Measurements from ENCODE around the genes ATP13A3 and LSG1.

DNA sequence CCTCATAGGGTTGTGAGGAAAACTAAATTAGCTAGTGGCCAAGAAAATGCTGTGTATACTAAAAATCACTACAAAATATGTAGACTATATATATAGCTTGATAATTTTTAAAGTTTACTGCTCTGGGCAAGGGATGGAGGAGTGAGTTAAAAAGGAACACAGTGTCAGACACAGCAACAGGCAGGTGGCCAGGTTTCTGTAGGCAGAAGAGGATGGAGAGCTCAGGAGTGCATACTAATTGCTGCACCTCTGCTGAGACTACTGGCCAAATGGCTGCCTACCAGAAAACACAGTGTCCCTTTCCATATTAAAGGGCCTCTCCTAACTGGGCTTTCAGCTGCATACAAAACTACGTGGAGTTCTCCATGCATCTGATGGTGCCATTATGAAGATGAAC is 1.9 kb downstream of the ATP13A4 start:
- PRO-cap = no peak

GRCh38 chr3:193829699-193830267 is 236.8 kb downstream of the OPA1 start:
- PRO-cap = no peak

- PRO-cap = no peak
Measured at GRCh38 chr3:194035377-194035798, 100.6 kb upstream of the HES1 start.

DNA sequence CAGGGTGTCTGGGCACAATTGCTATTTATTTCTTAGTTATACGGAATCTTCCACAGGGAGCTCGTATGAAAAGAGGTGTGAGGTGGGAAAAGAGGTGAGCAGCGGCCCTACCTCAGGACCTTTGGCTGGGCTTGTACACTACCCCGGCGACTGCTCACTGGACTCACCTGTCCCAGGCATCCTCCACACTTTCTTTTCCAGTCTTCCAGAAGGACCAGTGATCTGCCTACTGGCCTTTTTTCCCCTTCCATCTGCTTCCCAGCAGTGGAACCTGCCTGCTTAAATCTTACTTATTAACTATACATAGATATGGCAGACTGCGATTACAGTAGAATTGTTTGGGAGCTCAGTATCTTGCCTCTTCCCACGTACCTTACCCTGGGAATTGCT is 11.9 kb upstream of the HES1 start:
- PRO-cap = no peak

GRCh38 chr3:194138205-194138590 is 2.2 kb downstream of the HES1 start:
- PRO-cap = no peak

DNA sequence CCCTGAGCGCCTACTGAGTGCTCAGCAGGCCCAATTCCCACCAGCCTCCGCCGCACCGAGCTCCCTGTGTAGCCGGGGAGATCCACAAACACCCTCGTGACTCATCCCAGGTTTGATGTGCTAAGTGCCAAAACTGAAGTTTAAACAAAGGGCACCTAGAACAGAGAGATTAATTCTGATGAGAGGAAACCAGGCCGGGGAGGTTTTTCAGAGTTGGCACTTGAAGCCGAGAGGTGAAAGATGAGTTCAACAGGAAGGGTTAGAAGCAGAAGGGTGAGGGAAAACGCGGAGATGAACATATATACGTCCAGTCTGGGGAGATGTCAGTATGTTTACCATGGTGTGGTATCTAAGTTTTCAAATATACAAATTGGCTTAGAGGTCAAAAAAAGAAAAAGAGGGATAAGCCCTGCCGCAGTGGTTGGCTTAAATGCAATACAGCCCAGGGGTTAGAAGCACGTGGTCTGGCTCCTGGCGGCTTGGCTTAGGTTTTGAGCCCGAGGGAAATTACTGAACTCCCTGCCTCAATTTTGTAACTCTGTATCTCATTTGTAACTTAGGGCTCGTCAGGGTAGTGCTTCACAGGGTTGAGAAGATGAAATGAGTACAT is 6.2 kb downstream of the HES1 start:
- PRO-cap = unidirectional peak, minus-strand start at position 70 of the sequence

DNA sequence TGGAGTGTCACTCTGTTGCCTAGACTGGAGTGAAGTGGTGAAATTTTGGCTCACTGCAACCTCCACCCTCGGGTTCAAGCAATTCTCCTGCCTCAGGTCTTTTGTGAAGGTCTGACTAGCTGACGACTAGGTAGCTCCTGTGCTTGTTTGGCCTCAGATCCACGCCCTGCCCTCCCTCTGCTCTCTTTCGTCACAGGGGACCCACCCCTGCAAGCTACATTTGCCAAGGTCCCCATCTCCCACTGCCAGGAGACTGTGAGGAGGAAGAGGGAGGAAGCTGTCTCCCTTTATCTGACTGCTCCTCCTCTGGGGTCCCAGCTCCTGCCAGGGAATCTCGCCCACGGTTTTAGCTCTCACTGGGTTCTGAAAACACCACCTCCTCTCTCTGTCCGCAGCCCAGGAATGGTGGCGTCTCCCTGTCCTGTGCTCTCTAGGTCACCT is 83.8 kb downstream of the CPN2 start:
- PRO-cap = no peak

DNA sequence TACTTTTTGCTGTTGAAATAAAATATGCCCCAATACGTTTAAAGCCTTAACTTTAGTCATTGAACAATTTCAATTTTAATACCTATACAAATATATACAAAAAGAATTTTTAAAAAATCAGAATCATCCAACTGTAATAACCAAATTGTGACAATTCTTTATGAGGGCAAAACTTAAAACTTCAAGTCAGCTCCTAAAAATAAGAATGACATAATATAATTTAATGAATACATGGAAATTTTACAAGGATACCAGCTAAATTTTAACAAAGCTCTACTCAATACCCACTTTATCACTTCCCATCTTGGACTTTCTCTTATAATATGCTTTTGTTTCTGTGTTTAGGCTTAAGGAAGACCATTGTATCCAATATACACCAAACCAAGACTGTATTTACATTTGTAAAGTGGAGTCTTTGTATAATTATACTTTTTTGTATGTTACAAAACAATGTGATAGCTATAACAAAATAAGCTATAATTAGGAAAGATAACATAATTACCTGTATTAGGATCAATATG is 16.9 kb downstream of the ATP13A3 start:
- PRO-cap = no peak

- PRO-cap = no peak
Measured at GRCh38 chr3:194476005-194476486, 10.8 kb downstream of the ATP13A3 start.

DNA sequence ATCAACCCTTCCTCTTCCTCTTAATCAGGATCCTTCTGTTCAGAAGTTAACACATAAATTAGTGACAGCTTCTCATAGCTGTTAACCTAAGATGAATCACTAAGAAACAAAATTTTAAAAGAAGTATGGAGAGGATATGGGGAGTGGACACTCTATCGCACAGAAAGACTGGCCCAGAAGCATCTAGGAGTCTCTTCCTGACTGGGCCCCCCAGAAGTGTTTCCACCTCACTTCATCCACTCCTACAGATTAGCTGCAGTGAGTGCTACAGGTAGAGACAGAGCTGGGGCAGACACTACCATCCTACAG is 9.3 kb downstream of the ATP13A3 start:
- PRO-cap = no peak

DNA sequence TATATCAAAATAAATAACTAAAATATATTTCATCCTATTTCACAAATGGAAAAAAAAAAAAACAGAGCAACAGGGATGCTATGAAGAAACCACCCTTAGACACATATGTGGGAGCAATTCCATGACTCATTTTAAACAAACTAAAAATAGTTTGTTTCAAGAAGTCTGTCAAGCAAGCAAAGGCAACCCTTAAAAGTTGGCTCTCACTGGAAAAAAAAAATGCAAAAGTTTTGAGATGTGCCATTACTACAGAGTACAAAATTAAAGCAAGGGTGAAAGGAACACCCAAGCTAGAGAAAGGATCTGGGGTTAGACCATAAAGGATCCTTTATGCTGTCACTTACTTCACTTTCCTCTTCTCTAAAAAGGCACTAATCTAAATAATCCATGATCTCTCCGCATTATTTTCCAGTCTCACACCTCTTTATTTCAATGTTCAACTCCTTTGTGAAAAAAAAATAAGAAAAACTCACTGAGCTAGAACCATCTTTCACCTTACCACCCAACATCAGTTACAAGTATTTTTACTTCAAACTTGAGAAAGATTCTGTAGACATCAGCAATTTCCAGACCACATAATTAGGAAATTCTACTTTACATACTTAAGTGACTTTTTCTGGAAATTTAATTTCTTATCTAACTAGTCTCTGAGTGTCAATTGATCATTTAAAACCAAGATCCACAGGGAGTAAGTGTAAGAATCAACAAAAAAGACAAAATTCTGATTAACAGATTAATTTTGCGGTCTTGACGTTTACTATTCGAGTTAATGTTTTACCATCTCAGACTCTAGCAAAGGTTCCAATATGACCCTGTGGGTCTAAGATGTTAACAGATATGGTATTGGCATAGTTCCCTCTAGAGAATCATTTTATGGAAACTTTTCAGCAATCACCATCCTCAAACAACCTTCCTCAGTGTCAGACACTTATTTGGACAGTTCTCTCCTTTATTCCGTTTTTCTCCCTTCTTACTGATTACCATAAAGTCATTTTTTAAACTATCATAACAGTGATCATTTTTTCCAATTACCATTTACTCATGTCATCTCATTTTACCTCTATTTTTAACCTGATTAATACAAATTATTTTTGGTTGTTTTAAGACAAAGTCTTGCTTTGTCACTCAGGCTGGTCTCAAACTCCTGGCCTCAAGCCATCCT is 5.2 kb downstream of the ATP13A3 start:
- PRO-cap = no peak

GRCh38 chr3:194486671-194487085 is at the start of gene ATP13A3:
Gene ATP13A3, minus strand, starts transcription at chr3:194487002.
- PRO-cap = unidirectional peak, minus-strand start at chr3:194486696; unidirectional peak, minus-strand start at chr3:194486721; bidirectional peak, plus-strand start at chr3:194487159, minus-strand start at chr3:194487002

GRCh38 chr3:194497701-194498175 is 10.9 kb upstream of the ATP13A3 start:
- PRO-cap = no peak

- PRO-cap = no peak
Measured at GRCh38 chr3:194594471-194595072, 38.6 kb downstream of the TMEM44 start.

DNA sequence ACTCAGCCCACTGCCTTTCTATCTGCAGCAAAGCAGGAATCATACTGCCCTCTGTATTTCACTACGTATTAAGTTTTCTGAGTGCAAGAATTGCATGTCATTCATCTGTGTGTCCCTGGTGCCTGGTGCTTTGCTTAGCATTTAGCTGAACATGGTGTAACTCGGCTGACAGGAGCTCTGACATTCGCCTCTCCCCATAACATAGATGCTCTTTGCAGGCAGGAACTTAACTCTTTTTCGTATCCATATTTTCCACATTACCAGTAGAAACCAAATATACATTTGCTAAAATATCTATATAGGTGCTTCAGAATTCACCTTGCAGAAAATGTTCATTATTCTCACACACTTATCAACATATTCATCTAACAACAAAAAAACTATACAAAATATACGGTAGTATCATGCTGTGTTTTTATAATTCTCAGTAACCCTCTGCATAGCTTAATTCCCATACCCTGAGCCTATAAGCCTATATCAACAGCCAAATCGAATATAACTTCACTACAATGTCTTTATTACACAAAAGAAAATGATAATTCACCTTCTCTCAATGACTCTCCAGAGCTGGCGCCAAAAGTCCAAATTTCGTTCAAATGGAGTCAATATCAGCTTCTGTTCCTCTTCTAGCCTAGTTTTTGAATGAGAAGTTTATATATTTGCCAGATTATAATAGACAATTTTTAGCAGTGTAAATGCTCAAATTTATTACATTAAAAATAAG is 6.8 kb downstream of the LSG1 start:
- PRO-cap = no peak

DNA sequence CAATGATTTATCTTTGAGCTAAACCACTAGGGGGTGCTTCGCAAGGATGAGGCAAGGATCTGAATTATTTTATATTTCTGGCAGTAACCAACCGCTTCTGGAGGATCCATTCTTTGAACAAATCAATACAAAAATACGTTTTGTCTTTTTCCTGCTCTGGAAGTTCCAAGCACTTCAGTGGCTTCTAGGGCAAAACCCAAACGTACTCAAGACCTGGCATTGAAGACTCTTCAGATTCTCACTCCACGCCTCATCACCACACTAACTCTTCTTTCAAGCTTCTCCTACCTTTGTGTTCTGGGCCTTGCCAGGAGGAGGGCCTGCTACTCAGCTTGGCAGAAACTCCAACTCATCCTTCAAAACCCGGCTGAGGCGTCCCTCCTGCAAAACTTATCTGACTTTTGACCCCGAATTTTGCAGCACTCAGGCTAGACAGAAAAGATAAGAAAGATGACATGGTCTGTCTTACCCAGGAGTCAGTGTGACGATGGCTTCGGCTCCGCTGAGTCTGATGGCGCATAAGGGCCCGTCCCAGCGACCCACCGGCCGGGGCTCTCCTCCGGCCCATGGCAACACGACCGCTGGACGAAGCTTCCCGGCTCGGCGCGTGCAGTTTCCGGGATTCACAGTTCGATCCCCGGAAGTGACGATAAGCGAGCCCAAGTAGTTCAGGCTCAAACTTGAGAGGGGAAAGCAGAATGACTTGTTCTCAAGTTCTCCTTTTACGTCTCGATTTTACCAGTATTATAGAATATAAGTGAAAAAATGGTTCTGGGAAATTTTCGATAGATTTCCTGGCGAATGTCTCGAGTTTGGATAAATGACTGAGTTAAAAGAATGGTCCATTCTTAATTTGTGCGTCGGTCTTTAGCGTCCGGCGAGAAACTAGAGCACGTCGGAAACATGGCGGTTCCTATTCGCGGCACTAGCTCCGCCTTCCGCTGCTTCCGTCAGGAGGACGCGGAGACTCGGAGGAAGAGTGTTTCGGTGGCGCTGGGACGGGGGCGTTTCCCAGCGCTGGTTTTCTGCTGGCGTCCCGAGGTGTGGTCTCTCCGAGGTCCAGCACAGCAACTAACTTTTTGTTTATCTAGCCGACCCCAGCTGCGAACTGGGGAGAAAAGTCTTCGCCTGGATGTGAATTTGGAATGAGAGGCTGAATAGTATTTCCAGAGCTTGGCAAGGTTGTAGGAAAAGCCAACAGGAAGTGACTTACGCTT is at the start of gene LSG1:
TSS of gene LSG1 (minus strand) at position 597 of the 1,217 bp plus-strand sequence.
- PRO-cap = bidirectional peak, plus-strand start at position 1,014 of the sequence, minus-strand start at position 597 of the sequence

GRCh38 chr3:195188085-195188606 is 82.8 kb downstream of the XXYLT1 start:
- PRO-cap = no peak

DNA sequence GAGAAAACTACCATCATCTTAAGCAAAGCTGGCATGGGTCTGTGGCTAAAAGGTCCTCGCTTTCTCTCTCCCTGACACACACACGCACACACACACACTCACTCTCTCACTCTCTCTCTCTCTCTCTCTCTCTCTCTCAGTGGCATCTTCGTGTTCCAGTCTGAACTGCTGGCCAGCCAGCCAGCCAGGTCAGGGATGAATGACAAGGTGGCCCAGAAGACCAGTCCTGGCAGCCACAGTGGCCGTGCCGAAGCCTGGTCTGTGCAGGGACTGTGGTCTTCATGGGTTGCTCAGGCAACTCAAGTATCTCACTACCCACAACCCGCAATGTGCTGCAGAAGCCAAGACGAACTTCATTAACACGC is 66.6 kb downstream of the XXYLT1 start:
- PRO-cap = no peak

DNA sequence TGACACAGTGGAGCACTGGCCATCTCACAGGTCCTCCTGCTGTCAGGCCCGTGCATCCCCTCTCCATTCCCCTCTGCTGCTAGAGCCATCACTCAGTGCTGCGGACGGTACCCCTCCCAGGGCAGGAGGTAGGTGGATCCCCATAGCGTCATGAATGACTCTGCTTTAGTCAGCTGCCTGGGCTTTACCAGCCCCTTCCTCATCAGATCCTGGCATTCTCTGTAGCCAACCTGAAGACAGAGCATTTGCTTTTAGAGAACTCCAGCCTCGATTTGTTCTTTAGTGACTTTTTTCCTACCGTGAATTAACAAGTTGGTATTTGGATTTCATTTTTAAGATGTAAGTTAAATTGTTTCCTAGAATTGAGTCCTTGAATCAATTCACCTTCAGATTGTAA is 12.1 kb upstream of the PPP1R2 start:
- PRO-cap = no peak

DNA sequence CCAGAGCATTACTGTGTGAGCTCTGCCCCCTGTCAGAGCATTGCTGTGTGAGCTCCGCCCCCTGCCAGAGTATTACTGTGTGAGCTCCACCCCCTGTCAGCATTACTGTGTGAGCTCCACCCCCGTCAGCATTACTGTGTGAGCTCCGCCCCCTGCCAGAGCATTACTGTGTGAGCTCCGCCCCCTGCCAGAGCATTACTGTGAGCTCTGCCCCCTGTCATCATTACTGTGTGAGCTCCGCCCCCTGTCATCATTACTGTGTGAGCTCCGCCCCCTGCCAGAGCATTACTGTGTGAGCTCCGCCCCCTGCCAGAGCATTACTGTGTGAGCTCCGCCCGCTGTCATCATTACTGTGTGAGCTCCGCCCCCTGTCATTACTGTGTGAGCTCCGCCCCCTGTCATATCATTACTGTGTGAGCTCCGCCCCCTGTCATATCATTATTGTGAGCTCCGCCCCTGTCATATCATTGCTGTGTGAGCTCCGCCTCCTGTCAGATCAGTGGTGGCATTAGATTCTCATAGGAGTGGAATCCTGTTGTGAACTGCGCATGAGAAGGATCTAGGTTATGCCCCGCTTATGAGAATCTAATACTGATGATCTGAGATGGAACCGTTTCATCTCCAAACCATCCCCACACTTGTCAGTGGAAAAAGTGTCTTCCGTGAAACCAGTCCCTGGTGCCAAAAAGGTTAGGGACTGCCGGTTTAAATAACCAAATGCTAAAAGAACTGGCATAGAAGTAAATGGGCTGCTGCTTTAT is 33.4 kb upstream of the MUC20 start:
- PRO-cap = no peak

Measured in left ventricle myocardium (tissue), 1 donor.